AG09309 (cell line): ENCODE data around the genes ANKRD27, KCTD15 and ZNF181.

DNA sequence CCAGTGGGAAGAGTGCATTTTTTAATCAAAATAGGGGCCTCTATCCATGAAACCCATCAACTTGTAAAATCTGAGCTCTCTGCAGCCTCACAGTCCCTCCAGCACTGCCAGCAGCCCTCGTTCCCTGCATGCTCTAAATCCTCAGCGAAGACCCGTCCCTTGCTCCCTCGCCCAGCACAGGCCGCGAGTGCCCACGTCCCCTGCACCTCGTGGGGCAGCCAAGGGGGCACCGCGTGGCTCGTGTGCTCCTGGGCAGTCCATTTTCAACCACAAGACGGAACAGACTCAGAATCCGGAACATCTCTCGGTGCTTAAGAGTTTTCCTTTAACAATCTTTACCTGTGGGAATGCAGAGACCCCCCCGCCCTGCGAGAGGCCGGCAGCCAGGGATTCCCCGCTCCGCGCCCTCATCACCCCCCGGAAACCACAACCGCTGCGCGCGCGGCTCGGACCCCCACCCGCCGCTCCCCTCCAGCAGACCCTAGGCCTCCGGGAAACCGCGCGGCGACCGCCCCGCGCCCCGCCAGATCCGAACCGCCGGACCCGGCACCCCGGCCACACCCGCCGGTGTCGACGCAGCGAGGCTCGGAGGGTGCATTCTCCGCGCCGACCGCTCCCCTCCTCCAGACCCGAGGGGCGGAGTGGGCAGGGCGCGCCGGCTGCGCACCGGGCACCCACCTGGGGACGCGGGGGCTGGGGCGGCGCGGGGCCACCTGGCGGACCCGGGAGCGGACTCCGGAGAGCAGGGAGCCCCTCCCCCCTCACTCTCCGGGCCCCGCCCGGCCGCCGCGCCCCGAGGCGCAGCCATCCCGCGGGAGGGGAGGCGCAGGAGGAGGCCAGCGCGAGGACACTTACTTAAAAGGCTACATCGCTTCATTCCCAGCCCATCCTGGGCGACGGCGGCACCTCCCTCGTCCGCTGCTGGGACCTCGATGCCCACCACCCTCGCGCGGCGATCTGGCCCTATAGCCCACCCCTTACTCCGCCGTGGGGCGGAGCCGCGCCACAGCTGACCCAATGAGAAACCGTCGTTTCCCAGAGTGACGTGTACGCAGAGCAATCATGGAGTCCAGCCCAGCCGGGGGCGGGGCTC, at the start of gene ANKRD27:
Gene ANKRD27, minus strand, starts transcription at position 965 of the 1,093 bp plus-strand sequence.
- RRBS = 2% methylated on average over 47 of the region's 104 CpGs

- RRBS = 11% methylated on average over 3 of the region's 11 CpGs
Observed at GRCh38 chr19:33235338-33235680, 9.7 kb upstream of the SLC7A10 start.

- RRBS = no CpG with 5 or more reads among the region's 8 CpGs
Observed at GRCh38 chr19:33248092-33248544, 22.5 kb upstream of the SLC7A10 start.

- RRBS = no CpG with 5 or more reads among the region's 13 CpGs
Observed at GRCh38 chr19:33286777-33287331, 15.5 kb downstream of the CEBPA start.

DNA sequence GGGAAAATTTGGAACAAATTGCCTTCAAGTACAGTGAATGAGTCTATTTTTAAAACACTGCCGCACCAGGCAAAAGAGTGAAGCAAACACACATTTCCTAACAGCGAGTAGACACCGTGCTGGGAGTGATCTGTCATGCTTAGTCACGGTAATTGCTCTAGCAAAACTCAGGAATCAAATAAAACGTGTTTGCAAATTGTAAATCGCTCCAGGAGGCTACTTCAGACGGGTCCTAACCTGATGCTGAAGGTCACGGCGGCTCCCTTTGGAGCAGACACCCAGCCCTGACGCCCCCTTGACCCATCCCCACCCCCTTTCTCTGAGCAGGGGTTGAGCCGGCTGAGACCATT, 9.0 kb downstream of the CEBPA start:
- RRBS = no CpG with 5 or more reads among the region's 11 CpGs

DNA sequence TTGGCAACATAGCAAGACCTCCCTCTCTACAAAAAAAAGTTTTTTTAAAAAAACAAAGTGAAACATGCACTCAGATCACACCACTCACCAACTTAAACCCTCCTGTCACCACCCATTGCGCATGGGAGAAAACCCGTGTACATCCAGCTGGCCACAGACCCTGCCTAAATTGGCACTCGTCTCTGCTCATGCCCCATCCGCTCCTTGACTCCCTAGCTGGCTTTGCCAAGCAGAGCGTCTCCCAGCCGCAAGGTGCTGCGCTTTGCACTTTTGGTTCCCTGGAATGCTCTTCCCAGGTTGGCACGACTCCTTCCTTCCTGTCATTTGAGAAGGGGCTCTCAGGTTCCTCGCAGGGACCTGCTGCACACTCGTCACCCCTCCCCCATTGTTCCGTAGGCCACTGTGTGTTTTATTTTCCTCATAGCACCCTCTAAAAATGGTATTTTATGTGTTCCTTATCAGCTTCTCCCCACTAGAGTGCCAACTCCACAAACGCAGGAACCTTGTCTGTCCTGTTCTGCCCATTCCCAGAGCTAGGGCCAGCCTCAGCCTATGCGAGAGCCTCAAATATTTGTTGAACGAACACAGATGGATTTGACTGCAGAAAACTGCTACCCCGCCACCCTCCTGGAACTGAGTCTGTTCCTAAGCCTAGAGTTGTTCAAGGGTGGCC, 8.3 kb upstream of the CEBPA start:
- RRBS = no CpG with 5 or more reads among the region's 15 CpGs

DNA sequence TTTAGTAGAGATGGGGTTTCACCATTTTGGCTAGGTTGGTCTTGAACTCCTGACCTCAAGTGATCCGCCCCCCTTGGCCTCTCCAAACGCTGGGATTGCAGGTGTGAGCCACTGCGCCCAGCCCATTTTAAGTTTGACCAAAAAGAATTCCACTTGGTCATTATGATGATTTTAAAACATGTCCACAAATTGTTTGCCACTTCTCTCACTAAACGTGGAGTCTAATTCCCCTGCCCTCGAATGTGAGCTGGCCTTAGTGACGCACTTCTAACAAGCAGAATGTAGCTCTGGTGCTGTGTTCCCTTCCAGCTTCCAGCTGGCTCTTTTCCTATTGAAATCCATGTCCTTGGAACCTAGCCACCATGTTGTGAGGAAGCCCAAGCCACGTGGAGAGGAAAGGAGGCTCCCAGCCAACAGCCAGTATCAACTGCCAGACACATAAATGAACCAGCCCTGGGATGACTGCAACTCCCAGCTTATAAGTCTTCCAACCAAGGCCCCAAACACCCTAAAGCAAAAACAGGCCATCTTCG, 23.5 kb upstream of the CEBPA start:
- RRBS = no CpG with 5 or more reads among the region's 8 CpGs

- RRBS = 2% methylated on average over 27 of the region's 78 CpGs
Observed at GRCh38 chr19:33373890-33374927, 700 bp downstream of the CEBPG start.

DNA sequence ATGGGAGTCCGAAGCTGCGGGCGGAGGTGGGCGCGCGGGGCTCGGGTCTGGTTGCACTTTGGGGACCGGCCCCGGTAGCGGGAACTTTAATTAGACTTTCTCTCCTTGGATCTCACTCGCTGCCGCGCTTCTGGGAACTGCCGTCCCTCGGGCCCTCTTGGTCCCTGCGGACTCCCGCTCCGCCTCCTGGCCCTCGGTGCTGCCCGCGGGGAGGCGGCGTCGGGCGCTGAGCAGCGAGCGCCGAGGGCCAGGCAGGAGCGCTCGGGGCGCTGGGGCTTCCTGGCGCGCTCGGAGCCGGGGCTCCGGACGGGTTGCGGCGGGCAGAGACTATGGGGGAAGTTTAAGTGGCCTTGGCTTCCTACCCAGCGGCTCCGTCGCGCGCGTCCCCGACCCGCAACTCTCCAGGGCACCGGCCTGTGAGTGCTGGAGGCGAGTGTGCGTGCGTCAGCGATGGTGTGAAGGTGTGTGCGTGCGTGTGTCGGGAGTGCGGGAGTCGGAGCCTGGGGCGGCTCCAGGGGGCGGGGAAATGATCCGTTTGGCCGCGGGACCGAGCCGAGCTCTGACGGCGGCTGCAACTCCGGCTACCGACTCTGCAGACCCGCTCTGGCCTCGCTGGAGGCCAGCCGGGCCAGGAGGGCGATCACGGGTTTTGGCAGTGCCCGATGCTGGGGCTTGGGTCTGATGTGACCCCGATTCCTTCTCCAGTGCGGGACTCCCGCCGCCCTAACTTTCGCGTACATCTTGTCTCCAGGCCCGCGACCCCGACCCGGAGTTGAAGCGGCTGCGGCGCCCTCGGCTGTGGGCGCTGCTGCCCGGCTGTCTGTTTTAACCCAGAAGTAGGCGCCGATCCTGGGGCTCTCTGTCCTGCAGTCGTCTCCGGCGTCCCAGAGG, 918 bp downstream of the CHST8 start:
- RRBS = 3% methylated on average over 21 of the region's 95 CpGs

DNA sequence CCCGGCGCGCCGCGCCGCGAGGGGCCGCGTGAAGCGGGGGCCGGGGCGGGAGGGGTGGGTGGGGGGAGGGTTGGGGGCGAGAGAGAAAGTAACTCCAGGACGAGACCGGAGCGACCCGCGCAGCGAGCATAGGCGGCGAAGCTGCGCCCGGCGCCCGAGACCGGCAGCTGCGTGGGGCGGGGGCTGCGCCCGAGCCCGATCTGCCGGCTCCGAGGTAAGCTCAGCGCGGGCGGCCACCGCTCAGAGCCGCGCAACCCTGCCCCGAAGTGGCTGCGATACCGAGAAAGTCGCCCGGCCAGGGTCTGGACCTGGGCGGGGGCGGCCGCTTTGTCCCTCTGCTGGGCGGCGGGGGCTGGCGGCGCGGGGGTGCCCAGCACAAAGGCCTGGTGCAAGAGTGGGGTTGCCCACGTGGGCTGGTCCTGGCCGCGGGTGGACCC, at the start of gene KCTD15:
Gene KCTD15, plus strand, starts transcription at position 97 of the 437 bp plus-strand sequence.
- RRBS = 2% methylated on average over 39 of the region's 55 CpGs

- RRBS = 3% methylated on average over 19 of the region's 27 CpGs
Observed at GRCh38 chr19:33797526-33797812, 799 bp downstream of the KCTD15 start.

- RRBS = no CpG with 5 or more reads among the region's 11 CpGs
Observed at GRCh38 chr19:33803961-33804665, 7.4 kb downstream of the KCTD15 start.

DNA sequence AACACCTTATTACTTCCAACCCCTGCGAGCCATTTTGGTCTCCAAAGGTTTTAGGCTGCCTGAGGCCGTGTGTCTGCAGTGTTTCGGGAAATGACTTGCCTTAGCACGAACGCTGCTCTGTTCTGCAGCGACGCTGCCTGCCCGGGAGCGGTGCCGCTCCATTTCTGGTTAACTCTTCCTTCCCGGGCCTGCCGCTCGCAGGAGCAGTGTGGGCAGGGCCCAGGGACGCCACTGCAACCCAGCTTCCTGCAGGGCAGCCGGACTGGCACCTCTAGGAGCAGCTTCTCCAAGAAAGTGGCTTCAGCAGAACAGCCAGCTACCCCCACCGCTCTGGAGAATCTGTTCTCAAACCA, 72.1 kb downstream of the KCTD15 start:
- RRBS = 6% methylated on average over 6 of the region's 16 CpGs

DNA sequence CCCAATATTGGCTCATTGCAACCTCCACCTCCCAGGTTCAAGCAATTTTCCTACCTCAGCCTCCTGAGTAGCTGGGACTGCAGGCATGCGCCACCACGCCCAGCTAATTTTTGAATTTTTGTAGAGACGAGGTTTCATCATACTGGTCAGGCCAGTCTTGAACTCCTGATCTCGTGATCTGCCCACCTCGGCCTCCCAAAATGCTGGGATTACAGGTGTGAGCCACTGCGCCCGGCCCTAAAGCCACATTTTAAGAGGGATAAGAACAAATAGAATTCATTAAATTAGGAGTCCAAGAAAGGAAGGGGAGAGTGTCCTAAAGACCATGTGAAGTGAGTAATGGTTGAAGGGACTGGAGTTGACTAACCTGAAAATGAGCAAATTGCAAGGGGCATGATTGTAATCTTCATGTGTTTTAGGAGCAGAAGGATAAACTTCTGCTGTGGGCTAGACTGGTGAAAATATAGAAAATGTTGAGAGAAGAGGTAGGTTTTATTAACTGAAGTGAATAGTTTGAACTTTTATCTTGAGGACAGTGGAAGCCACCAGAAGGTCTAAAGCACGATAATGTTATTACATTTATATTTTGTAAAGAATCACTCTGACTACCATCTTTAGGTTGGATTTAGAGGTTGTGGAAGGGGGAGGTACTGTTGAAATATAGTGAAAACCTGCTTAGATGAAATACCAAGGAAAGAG, 35.4 kb downstream of the LSM14A start:
- RRBS = no CpG with 5 or more reads among the region's 8 CpGs

GRCh38 chr19:34319634-34320126, 45.3 kb upstream of the GPI start:
- RRBS = no CpG with 5 or more reads among the region's 12 CpGs

- RRBS = no CpG with 5 or more reads among the region's 7 CpGs
Observed at GRCh38 chr19:34329939-34330541, 35.0 kb upstream of the GPI start.

- RRBS = 1% methylated on average over 16 of the region's 38 CpGs
Observed at GRCh38 chr19:34365495-34366185, 644 bp downstream of the GPI start.

DNA sequence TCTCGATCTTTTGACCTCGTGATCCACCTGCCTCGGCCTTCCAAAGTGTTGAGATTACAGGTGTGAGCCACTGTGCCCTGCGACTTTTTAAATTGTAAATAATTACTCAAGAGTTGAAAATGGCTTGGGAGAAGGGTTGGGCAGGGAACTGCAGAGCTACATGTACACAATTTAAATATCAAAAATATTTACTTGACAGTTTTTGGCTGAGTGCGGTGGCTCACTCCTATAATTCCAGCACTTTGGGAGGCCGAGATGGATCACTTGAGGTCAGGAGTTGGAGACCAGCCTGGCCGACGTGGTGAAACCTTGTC, 8.0 kb downstream of the PDCD2L start:
- RRBS = no CpG with 5 or more reads among the region's 8 CpGs

DNA sequence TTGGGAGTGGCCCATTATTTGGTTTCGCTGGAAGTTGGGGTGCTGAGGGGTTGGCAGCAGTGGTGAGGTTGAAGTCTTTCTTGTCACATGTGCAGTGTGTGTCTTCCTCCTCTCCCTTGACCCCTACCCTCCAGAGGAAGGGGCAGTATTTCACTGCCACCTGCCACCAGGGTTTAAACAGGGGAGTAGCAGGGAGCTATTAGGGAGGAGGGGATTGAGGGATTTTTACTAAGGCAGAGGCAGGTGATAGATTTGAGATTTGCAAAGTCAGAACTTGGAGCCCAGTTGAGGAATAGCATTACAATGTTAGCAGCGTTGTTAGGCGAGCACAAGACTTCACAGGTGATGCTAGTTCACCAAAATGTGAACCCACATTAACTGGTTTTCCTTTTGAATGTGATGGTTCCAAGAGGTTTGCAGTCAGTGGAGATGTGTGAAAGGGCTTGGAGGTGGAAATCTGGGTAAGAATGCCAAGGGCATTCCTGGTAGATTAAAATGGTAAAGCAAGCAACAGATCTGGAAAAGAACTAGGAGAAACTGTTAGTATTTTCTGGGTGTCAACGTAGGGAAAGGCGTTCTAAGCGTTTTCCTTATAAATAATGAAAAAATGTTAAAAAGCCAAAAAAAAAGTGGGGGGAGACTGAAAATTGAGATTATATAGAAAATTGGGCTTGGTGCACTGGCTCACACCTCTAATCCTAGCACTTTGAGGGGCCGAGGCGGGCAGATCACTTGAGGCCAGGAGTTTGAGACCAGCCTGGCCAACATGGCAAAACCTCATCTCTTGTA, 19.3 kb upstream of the WTIP start:
- RRBS = no CpG with 5 or more reads among the region's 8 CpGs

DNA sequence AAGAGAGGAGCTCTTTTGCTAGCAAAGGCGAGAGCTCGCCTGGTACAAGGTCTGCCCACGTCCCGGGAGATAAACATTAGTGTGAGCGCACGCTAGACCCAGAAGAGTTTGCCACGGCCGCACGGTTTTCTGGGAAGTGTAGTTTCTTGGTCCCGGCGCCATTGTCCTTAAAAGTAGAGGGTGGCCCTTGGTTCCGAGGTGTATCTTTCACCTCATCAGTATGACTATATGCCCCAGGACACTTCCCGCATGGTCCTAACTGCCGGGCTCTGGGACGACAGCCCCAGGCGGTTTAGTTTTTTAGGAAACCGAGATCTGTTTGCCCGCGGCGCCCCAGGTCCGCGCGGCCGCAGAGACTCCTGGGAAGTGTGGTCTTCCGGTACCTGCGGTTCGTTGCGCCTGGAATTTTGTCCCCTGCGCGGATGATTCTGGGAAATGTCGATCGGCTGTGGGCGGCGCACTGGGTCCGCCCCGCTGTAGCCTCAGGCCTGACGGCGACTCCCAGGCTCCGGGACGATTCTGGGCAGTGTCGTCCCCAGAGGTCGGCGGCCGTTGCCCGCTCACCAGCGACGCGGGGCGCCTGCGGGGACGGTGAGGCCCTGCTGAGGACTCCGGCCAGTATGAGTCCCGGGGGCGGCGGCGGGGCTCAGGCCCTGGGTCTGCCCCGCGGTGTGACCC, at the start of gene ZNF181:
Gene ZNF181, plus strand, starts transcription at position 474 of the 678 bp plus-strand sequence.
- RRBS = 2% methylated on average over 26 of the region's 58 CpGs